SJCRH30 (cell line): ENCODE measurements around a stretch of chr12.

DNA sequence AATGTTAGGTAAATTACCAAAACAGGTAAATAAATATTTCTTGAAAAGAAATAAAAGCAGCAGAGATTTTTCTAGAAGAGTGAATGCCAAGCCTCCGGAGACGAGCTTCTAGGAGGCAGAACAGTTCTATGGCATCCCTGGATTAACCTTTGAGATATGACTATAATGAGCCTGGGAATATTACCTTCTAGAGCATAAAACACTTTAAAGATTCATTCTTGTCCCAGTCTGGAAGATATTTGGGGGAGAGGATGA, 1.9 kb downstream of the BORCS5 start:
- RAMPAGE, long total RNA: no peak

DNA sequence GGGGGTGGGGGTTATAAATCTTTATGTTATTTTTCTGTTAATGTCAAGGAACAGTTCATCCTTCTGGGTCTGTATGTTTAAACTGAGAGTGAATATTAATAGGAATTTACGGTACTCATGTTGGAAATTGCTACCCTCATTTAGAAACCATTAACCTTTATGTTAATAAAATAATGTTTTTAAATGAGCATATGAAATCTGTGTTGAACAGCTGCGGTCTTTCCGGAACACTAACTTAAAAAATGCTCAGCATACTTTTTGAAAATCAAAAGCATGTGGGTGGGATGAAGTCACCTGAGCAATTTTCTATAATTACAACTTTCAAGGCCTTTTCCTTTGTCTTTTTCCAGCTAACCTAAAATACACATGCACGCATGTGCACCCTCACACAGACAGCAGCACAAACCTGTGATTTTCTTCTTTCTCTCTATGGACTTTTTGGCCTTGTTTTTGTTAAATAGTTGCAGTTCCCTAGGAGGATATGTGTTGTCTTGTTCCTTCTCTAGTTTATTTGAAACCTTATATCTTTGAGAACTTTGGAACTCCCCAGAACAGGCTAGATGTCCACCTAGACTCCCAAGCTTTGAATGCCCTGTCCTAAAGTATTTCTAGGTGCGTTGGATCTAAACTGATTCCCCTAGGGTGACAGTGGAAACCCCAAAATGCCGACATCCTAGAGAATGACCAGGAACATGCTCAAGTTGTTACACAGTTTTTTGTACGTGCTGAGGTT, 39.9 kb downstream of the BORCS5 start:
- RAMPAGE, long total RNA: no peak

- RAMPAGE, long total RNA: no peak
These were observed 86.7 kb downstream of the BORCS5 start for GRCh38 chr12:12443291-12444170.

DNA sequence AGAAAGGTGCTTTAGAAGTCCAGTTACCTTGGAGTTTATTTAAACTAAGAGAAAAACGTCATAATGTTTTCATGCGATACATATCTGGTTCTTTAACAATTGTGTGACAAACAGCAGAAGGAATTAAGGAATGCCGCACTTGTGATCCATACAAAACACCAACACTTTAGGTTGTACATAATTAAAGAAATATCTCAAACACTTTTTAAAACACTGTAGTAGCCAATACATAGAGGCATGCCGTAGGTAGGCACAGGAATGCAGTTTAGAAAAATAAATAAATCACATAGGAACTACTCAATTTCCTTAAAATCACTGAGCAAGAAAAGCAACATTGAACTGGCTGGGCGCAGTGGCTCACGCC, 94.4 kb downstream of the BORCS5 start:
- RAMPAGE, long total RNA: no peak

- RAMPAGE, long total RNA: no peak
These were observed 93.4 kb downstream of the DUSP16 start for GRCh38 chr12:12469093-12469878.

GRCh38 chr12:12483391-12483987, 79.2 kb downstream of the DUSP16 start:
- RAMPAGE, long total RNA: no peak

DNA sequence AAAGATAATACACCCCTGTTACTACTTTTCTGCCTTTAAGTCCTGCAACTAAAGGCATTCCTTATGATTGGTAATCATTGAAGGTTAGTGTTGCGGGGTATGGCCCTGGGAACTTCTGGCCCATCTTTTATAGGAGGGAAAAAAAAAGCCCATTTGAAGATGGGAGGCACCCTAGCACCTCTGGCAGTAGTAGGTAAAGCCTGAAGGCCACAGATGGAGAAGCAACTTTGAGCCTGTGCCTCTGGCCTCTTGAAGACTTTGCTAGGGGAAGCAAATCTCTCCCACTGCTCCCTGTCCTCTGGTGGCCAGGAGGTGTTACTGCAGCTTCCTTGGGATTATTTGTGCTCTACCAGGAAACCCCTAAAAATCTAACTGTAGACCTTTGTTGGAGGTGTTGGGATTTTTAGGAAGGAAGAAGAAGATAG, 1.3 kb upstream of the DUSP16 start:
- RAMPAGE, long total RNA: no peak

GRCh38 chr12:12600656-12601293, 10.9 kb upstream of the CREBL2 start:
- RAMPAGE, long total RNA: no peak

- RAMPAGE, long total RNA: no peak
These were observed 220 bp downstream of the GPR19 start for GRCh38 chr12:12695877-12696049.

- RAMPAGE, long total RNA: no peak
These were observed 13.6 kb upstream of the GPRC5A start for GRCh38 chr12:12877729-12878190.

GRCh38 chr12:12986892-12987488, 13.1 kb downstream of the HEBP1 start:
- RAMPAGE, long total RNA: no peak

DNA sequence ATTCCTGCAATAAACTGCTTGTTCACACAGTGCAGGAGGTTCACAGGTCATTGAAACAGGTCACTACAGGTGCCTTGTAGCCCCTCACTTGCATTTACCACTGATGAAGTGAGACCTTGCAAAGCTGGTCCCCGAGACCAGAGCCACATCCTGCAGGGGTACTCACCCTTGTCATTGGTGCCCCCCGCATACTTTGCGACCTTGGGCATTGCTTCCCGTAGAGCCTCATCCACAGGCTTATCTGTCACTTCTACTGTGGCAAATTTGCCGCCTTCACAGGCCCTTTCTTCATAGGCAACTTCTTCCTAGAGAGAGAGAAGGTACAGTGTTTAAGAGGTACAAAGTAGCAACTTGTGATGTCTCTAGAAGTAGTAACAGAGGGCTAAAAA, 11.0 kb downstream of the HEBP1 start:
- RAMPAGE, long total RNA: no peak

GRCh38 chr12:13099023-13099660, 4.3 kb downstream of the GSG1 start:
- RAMPAGE, long total RNA: no peak

- RAMPAGE, long total RNA: no peak
These were observed 10.9 kb upstream of the GSG1 start for GRCh38 chr12:13114253-13114967.

- RAMPAGE, long total RNA: no peak
These were observed 23.4 kb upstream of the EMP1 start for GRCh38 chr12:13172697-13174045.

GRCh38 chr12:13179143-13180099, 17.1 kb upstream of the EMP1 start:
- RAMPAGE, long total RNA: no peak

- RAMPAGE, long total RNA: no peak
These were observed 143.1 kb downstream of the EMP1 start for GRCh38 chr12:13339645-13340033.

DNA sequence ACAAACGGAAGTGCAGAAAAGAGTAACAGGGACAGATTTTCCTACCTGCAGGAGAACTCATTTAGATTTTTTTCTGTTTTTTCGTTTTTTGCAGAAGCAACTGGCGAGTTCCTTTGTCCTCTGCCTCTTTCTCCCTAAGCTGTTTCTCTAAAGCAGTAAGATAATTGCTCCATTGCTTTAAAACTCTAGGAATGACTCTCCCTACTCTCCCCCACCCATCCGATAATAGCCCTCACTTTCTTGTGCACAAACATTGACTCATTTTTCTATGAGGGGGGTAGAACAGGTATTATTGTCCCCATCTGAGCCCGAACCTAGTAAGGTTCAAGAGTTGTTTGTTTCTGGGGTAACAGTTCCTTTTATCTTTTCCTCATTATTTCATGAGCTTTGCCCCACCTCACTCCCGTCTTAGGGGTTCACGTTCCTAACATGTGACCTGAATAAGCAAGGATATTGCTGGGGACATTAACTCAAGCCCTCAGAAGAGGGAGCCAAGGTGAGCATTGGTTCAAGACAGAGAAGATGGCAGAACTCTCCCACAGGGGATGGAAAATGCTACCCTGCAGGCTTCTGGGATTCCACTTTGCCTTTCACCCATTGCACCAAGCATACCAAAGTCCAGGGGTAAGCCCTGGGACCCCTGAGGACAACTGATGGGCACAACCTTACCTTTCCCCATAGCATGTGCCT, 190.6 kb downstream of the EMP1 start:
- RAMPAGE, long total RNA: no peak

- RAMPAGE, long total RNA: no peak
These were observed 247.6 kb downstream of the EMP1 start for GRCh38 chr12:13444129-13444530.

DNA sequence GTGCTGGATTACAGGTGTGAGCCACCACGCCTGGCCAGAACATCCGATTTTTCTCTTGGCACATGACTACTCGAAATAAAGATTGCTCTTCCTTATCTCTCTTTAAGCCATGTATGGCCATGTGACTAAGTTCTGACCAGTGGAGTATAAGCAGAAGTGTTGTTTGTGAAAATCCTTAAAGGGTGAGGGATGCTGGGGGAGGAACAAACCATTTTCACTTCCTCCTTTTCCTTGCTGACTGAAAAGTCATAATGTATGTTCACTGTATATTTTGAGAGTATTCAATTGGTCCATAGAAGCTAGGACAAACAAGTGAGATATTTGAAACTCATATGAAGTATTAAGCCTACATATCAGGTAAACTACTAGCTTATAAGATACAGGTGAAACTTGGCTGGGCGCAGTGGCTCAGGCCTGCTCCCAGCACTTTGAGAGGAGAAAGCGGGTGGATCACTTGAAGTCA, 50.6 kb upstream of the ATF7IP start:
- RAMPAGE, long total RNA: no peak